NB4 (cell line): ENCODE data around the genes DLL3, LEUTX and PRX.

DNA sequence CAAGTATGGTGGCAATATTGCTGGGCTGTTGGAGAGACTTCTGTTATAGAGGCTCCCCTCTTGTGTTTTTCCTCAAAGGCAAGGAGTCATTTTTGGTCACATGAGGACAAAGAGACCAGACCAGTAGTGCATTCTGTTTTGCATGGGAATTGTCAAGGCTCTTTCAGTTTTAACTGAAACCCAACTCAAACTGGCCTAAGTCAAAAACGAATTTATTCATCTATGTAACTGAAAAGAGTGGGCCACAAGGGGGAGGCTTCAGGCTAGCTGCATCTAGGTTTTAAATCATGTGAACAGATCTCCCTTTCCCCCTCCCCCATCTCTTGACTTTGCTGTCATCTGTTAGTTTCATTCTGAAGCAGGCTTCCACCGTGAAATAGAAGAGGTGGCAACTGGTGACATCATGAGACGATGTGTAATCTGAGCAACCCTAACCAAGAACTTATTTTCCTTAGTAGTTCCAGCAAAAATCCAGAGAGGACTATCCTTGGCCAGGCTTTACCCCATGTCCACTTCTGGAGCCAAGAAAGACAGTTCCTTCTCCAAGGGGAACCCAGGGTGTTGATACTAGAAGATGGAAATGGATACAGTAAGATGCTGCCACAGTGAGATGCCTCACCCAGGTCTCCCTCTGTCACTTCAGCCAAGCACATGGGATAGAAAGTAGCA is 9.3 kb downstream of the SAMD4B start:
- RRBS, result no CpG with 5 or more reads among the region's 3 CpGs

DNA sequence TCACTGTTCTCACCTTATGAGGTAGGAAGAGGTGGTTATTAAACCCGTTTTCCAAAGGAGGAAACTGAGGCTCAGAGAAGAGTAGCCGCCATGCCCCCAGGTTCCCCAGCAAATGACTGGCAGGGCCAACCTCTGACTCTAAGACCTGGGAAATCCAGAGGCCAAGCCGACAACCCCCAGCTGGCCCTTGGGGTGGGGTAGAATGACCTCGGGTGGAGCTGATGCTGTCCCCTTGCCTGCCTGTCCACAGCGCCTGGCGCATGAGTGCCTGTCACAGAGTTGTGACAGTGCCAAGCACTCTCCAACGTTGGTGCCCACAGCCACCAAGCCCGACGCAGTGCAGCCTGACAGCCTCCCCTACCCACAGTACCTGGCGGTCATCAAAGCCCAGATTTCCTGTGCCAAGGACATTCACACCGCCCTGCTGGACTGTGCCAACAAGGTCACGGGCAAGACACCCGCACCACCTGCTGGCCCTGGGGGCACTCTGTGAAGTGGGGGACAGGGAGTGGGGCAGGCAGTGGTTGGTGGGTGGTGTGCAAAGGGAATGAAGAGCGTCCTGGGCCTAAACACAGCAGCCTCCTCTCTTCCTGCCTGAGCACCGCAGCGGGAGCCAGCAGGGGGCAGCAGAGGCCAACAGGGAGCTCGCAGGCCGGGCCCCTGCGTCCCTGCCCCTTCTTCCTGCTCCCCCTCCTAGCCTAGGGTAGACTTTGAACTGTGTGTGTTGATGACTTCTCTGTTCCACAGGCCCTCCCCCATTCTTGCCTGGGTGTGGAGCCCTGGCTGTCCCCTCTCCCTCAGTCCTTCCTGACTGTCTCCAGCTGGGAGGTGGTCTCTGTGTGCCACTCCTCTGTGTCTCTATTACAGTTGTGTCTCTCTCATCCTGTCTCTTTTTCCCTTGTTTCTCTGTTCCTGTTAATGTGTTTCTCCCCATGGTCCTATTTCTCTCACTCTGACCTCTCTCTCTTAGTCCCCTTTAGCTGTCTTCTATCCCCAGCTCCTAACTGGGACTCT is 6.3 kb downstream of the MED29 start:
- RRBS, result no CpG with 5 or more reads among the region's 19 CpGs

DNA sequence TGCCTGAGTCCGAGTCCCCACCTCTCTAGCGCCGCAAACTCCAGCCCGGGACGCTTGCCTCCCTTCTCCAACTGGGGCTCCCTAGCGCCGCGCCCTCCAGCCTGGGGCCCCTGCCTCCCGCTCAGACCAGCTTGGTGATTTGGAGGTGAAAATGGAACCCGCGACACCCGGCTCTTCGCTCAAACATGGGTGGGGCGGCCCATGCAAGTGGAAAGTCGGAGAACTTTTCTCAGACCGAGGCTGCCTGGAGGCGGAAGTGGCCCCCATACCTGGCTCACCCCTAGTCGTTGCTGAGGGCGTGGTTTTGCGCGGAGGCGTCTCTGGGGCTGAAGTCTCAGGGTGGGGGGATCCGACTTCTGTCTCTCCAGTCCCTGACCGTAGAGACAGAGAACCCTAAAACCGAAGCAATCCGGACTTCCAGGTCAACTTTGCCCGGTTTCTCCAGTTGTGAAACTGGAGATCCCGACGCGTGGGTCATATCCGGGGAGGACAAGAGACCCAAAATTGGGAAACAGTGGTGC is 378 bp downstream of the ZFP36 start:
- RRBS, result 1% methylated on average over 8 of the region's 31 CpGs

DNA sequence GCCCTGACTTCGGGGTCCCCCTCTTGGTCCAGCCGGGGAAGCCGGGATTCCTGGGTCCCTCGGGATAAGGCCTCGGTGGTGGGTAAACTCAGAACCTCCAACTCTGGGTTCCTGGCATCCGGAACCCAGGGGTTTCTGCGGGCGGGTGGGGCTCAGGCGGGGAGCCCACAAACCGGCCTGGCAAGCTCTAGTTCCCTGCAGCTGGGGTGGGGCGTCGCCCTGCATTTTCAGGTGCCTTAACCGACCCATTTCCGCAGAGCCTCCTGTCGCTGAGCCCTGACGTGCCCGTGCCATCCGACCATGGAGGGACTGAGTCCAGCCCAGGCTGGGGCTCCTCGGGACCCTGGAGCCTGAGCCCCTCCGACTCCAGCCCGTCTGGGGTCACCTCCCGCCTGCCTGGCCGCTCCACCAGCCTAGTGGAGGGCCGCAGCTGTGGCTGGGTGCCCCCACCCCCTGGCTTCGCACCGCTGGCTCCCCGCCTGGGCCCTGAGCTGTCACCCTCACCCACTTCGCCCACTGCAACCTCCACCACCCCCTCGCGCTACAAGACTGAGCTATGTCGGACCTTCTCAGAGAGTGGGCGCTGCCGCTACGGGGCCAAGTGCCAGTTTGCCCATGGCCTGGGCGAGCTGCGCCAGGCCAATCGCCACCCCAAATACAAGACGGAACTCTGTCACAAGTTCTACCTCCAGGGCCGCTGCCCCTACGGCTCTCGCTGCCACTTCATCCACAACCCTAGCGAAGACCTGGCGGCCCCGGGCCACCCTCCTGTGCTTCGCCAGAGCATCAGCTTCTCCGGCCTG is 1.0 kb downstream of the ZFP36 start:
- RRBS, result 36% methylated on average over 12 of the region's 46 CpGs

GRCh38 chr19:39423761-39424551 is 11.5 kb downstream of the PLEKHG2 start:
- RRBS, result 98% methylated on average over 3 of the region's 13 CpGs

DNA sequence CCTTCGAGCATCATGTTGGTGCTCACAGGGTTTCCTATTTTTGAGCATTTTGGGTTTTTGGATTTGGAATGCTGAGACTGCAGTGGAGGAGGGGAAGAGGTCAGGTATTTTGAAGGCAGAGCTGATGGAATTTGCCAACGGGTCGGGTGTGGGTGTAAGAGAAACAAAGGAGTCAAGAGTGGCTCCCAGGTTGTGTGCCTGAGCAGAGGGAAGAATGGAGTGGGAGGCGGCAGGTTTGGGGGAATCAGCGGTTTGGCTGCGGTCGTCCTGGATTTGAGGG is 14.7 kb upstream of the TIMM50 start:
- RRBS, result no CpG with 5 or more reads among the region's 7 CpGs

DNA sequence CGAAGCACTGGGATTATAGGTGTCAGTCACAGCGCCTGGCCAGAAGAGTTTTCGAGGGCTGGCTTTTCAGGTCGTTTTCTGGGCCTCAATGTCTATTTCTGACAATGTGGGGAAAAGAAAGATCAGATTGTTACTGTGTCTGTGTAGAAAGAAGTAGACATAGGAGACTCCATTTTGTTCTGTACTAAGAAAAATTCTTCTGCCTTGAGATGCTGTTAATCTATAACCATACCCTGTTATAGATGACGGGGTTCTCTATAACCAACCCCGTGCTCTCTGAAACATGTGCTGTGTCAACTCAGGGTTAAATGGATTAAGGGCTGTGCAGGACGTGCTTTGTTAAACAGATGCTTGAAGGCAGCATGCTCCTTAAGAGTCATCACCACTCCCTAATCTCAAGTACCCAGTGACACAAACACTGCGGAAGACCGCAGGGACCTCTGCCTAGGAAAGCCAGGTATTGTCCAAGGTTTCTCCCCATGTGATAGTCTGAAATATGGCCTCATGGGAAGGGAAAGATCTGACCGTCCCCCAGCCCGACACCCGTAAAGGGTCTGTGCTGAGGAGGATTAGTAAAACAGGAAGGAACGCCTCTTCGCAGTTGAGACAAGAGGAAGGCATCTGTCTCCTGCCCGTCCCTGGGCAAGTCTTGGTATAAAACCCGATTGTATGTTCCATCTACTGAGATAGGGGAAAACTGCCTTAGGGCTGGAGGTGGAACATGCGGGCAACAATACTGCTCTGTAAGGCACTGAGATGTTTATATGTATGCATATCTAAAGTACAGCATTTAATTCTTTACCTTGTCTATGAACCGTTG is 1.1 kb upstream of the TIMM50 start:
- RRBS, result no CpG with 5 or more reads among the region's 18 CpGs

DNA sequence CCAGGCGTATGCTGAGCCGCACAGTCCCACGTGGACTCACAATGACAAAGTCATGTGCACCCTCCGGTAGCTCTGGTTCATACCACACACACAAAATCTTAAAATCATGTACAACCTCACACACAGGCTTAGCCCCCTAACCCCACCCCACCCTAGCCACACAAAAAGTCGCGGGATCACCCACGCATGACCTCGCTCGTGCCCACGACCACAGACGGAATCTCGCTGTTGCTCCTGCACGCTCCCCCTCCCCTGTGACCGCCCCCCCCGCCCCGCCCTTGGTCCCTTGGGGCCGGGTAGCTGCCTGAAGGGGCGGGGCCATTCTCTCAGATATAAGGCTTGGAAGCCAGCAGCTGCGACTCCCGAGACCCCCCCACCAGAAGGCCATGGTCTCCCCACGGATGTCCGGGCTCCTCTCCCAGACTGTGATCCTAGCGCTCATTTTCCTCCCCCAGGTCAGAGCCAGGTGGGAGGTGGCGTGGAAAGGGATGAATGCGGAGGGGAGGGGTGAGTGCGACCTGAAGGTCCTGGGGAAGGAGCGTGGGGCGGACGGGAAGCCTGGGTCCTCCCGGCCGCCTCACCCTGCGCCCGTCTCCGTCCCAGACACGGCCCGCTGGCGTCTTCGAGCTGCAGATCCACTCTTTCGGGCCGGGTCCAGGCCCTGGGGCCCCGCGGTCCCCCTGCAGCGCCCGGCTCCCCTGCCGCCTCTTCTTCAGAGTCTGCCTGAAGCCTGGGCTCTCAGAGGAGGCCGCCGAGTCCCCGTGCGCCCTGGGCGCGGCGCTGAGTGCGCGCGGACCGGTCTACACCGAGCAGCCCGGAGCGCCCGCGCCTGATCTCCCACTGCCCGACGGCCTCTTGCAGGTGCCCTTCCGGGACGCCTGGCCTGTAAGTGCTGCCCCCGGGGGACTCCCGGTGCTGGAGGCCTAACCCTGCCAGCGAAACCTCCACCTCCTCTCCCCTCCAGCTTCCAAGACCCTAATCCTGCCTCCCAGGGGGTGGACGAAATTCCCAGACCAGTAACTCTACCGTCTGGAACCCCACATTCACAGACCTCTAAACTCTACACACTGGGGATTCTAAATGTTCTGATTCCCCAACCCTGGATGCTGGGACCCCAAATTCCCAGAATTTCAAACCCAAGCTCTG is at the start of gene DLL3:
DLL3 (plus strand) TSS at position 359 of the 1,146 bp plus-strand sequence.
- RRBS, result 30% methylated on average over 30 of the region's 70 CpGs

DNA sequence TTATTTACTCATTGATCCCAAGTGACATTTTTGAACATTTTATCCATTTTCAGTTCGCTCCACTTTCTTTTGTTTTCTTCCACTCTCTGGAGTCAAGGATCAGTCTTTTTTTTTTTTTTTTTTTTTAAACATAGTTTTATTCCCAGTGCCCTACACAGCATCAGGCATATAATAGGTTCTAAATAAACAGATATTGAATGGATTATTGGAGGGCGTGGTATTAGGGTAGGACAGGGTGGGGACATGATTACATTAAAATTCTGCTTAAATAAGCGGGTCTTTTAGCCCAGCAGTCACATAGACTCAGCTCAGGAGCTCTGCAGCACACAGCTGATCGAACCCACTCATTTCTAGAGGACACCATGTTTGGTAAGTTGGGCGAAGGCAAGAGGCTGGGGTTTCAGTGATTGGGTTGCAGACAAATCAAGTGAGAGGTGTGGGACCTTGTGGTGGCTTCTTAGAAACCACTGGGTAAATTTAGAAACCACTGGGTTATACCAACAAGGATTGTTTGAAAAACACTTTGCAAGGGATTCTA is at the start of gene LEUTX:
LEUTX (plus strand) TSS at position 296 of the 538 bp plus-strand sequence.
- RRBS, result no CpG with 5 or more reads among the region's 5 CpGs

DNA sequence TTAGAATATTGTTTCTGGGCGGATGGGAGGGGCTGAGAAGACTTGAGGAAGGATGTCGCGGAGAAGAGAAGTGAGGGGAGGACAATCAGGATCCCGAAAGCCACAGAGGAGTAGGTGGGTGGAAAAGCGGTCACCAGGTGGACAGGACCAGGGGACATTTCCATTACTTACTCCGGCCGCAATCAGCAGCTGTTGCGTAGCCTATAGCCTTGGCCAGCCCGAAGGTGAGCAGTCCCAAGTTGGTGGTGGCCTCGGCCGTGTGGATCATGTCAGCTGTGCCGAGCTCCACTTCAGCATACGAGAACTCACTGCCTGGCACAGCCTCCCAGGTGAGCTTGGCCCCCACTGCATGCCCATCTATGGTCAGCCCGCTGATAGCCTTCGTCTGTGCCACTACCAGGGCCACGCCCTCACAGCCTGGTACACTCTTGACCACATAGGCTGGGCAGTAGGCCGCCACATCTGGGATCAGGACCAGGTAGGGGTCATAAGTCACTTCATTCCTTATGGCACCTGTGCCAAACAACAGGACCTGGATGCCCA is 44.0 kb upstream of the PSMC4 start:
- RRBS, result no CpG with 5 or more reads among the region's 17 CpGs

GRCh38 chr19:40204923-40206170 is 12.8 kb downstream of the TTC9B start:
- RRBS, result no CpG with 5 or more reads among the region's 33 CpGs

DNA sequence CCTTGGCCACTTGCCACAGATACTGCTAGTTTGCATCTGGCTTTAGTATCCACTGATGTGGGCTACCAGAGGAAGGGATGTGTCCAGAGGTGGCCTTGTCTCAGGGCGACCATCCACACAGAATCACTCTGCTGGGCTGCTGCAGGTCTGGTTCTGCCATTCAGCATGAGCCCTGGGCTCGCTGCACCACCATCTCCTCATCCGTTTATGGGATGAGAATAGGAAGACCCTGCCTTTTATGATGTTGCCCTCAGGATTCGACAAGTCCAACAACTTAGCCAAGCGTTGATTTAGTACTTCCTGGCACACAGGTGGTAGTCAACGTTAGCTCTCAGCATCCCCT is 31.1 kb upstream of the AKT2 start:
- RRBS, result no CpG with 5 or more reads among the region's 6 CpGs

- RRBS, result no CpG with 5 or more reads among the region's 10 CpGs
Measured at GRCh38 chr19:40341384-40342547, 6.4 kb downstream of the C19orf47 start.

DNA sequence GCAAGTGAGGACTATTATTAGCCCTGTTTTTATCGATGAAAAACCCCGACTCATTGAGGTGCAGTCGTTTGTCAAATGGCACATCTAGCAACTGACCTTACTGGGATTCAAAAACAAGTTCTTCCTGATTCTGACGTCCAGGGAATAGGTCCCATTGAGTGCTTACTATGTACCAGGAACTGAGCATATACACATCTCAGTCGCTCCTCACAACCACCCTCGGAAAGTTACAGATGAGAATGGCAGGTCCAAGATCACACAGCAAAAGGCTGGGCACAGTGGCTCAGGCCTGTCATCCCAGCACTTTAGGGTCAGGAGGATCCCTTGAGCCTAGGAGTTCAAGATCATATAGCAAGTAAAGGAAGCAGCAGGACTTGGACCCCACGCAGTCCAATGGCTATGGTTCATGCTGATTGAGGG is 3.6 kb downstream of the C19orf47 start:
- RRBS, result no CpG with 5 or more reads among the region's 7 CpGs

DNA sequence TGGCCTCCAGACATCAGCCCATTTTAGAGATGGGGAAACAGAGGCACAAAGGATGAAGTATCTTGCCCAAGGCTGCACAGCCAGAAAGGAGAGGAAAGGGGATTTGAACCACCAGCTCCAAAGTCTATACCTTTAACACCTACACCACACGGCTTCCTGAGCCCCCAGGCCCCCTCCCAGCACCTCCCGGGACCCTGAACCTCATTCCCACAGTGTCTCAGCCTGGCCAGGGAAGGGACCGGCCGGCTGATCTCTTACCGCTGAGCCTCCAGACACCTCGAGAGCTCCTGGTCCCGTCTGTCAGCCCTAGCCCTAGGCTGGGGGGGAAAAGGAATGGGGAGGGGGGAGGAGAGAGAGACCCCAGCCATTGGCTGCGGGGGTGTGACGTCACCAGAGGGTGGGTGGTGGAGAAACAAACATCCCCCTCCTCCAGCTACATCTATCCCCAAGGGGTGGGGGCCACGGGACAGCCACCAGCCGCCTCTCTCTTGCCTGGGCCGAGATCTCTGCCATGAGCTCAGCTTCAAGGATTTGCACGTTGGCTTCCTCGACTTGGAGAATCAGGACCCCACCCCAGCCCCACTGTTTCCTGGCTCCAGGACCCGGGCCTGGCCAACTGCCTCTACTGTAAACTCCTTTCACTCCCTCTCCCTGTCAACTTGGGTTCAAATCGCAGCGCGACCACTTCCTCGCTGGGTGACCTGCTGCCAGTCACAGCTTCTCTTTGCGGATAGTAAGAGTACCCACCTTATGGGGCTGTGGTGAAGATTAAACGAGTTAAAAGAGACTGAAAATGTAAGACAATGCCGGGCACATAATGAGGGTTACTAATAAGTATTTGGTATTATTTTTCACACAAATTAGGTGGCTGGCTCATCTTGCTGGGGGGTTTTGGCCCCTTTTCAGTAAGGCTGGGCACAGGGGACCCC is at the start of gene PRX:
PRX (minus strand) TSS at position 299 of the 929 bp plus-strand sequence.
- RRBS, result 100% methylated on average over 1 of the region's 22 CpGs

- RRBS, result no CpG with 5 or more reads among the region's 17 CpGs
Measured at GRCh38 chr19:40442269-40442957, 1.7 kb downstream of the SERTAD3 start.

DNA sequence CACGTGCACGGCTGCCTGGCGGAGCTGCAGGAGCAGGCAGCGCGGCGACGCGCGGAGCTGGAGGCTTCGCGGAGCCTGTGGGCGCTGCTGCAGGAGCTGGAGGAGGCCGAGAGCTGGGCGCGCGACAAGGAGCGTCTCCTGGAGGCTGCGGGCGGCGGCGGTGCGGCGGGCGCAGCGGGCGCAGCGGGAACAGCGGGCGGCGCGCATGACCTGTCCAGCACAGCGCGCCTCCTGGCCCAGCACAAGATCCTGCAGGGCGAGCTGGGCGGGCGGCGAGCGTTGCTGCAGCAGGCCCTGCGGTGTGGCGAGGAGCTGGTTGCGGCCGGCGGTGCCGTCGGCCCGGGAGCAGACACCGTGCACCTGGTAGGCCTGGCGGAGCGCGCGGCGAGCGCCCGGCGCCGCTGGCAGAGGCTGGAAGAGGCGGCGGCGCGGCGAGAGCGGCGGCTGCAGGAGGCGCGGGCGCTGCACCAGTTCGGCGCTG is 45.9 kb downstream of the SPTBN4 start:
- RRBS, result 82% methylated on average over 9 of the region's 68 CpGs

DNA sequence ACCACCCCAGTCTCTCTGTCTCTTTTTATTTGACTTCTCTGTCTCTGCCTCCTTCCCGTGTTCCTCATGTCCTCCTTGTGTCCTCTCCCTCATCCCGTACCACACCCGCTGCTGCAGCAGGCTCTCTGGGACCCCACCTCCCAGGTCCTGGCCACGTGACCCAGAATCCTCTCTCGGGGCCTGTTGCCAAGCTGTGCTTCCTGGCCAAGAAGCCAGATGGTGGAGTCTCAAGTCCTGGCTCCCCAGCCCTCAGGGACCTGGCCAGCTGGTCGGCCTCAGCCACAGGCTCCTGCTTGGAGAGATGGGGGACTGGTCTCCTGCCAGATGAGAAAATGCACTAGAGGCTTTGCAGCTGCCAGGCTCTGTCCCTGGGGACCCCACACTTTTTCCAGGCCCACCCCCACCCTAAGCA is 34.5 kb upstream of the SHKBP1 start:
- RRBS, result no CpG with 5 or more reads among the region's 6 CpGs

- RRBS, result no CpG with 5 or more reads among the region's 3 CpGs
Measured at GRCh38 chr19:40603023-40603389, 1.8 kb downstream of the LTBP4 start.

DNA sequence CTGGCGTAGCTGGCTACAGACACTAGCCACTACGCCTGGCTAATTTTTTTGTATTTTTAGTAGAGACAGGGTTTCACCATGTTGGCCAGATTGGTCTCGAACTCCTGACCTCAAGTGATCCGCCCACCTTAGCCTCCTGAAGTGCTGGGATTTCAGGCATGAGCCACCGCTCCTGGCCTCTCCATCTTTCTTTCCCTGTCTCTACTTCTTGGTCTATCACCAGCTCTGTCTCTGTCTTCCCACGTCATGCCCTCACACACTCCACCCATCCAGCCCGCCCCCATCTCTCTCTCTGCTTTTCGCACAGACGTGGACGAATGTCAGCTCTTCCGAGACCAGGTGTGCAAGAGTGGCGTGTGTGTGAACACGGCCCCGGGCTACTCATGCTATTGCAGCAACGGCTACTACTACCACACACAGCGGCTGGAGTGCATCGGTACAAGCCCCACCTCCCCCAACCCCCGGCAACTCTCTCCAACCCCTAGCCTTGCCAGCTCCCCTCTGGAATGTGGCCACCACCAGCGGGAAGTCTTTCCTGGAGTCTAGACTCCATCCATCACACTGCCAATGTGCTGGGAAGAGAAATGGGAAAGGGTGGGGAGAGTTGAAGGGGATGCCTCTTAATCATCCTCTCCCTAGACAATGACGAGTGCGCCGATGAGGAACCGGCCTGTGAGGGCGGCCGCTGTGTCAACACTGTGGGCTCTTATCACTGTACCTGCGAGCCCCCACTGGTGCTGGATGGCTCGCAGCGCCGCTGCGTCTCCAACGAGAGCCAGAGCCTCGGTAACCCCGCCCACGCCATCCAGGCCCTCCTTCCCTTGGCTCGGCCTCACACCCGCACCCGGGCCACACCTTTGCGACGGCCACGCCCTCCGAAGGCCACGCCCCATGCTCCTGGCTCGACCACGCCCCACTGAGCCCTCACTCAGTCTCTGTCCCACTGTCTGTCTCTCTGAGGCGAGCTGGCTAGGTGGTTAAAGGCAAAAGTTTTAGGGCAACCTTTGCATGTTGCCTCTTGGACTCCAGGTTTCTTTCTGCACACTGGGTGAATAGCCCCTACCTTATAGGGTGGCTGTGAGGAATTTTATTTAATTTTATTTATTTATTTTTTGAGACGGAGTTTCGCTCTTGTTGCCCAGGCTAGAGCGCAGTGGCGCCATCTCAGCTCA is 22.5 kb downstream of the LTBP4 start:
- RRBS, result 79% methylated on average over 4 of the region's 49 CpGs